Epithelial cell of proximal tubule (primary cell): ENCODE results near the genes REEP2 and LRRTM2.

- RAMPAGE, long total RNA: no peak
- RRBS: no CpG with 5 or more reads among the region's 6 CpGs
Measured at GRCh38 chr5:138377477-138378346, 25.2 kb downstream of the KDM3B start.

DNA sequence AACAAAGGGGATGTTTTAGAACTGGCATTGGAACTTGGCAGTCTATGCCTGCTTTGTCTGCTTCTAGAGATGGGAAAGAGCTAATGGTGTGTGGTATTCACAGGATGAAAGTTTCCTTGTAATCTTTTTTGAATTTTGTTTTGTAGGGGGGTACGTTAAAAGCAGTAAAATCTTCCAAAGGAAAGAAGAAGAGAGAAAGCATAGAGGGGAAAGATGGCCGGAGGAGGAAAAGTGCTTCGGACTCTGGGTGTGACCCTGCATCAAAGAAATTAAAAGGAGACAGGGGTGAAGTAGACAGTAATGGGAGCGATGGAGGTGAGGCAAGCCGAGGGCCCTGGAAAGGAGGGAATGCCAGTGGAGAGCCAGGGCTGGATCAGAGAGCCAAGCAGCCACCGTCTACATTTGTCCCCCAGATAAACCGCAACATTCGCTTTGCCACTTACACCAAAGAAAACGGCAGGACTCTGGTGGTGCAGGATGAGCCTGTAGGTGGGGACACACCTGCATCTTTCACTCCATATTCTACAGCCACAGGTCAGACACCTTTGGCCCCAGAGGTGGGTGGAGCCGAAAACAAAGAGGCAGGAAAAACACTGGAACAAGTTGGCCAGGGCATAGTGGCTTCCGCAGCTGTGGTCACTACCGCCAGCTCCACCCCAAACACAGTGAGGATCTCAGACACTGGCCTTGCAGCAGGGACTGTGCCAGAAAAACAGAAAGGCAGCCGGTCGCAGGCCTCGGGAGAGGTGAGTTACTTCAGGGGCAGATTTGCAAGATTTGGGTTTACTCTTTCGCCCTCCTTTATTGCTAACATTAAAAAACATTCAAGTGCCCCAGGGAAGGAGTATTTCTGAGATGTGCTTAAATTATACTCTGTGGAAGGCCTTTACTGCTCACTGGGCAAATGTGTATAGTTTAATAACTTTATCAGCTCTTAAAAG, 33.7 kb downstream of the KDM3B start:
- RAMPAGE, long total RNA: no peak
- RRBS: no CpG with 5 or more reads among the region's 16 CpGs

DNA sequence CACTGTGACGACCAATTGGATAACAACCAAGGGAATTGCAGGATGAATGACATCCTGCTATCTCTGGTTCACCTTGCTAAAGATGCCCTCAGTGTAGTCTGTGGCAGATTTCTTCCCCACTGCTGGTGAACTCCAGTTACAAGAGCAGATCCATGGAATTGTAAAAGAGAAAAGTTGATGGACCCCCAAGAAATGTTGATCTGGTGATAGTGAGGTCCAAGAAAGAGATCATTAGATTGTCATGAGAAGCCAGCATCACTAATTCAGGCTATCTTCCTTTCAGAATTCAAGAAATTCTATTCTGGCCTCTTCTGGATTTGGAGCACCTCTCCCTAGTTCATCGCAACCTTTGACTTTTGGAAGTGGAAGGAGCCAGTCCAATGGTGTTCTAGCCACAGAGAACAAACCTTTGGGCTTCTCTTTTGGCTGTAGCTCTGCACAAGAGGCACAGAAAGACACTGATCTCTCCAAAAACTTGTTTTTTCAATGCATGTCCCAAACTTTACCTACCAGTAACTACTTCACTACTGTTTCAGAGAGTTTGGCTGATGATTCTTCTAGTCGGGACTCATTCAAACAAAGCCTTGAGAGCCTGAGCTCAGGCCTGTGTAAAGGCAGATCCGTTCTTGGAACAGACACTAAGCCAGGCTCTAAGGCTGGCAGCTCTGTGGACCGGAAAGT, 38.4 kb downstream of the KDM3B start:
- RAMPAGE, long total RNA: no peak
- RRBS: no CpG with 5 or more reads among the region's 5 CpGs

- RAMPAGE, long total RNA: no peak
- RRBS: no CpG with 5 or more reads among the region's 3 CpGs
Measured at GRCh38 chr5:138436176-138437120, 2.4 kb upstream of the REEP2 start.

DNA sequence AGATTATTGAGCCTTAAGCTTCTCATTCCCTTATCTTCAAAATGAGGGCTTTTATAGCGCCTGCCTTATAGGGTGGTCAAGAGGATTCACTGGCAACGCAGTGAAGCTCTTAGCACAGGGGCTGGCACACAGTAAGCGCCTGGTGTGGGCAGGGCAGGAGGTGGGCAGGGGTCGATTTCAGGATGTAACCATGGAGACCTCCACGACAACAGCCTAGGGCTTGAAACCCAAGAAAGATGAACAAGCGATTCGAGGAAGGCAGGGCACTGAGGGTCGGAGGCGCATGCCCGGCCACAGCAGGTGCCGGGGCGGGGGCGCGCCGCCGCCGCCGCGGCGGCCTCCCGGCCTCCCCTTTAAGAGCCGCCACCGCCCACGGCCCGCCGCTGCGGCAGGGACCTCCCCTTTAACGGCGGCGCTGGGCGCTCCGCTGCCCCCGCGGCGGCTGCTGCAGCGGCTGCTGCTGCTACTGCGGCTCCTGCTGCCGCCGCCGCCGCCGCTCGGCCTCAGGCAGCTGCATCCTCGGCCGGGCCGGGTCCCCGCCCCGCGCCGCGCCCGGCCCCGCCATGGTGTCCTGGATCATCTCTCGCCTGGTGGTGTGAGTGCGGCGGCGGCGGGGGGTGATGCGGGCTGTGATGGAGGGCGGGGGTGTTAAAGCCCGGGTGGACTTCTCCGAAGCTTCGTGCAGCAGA, at the start of gene REEP2:
TSS of gene REEP2 (plus strand) at position 412 of the 689 bp plus-strand sequence.
- RAMPAGE, long total RNA: no peak
- RRBS: 1% methylated on average over 17 of the region's 63 CpGs

DNA sequence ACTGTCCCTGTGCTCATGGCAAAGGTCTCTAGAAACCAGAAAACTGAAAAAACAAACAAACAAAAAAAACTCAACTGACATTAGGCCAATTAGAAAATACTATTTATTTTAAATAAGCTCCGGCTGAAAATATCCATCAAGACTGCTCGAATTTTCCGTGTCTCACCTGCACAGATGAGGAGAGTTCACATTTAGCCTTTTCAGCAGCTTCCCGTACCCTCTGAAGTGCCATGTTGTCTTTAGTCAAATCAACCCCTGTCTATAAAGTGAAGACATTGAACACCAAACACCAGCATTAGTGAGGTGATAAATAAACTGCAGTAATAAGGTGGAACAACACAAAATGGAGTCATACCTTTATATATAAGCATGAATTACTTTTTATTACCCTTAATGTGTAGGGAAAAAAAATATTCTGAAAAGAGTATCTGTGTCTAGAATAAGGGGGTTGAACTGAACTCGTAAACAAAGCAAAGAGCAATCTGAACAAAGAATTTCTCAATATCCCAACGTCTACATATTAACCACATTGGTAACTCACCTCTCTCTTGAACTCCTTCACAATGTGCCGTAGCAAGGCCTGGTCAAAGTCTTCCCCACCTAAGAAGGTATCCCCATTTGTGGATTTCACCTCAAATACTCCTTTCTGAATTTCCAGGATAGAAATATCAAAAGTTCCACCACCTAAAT, 8.6 kb downstream of the HSPA9 start:
- RAMPAGE, long total RNA: no peak
- RRBS: no CpG with 5 or more reads among the region's 7 CpGs

DNA sequence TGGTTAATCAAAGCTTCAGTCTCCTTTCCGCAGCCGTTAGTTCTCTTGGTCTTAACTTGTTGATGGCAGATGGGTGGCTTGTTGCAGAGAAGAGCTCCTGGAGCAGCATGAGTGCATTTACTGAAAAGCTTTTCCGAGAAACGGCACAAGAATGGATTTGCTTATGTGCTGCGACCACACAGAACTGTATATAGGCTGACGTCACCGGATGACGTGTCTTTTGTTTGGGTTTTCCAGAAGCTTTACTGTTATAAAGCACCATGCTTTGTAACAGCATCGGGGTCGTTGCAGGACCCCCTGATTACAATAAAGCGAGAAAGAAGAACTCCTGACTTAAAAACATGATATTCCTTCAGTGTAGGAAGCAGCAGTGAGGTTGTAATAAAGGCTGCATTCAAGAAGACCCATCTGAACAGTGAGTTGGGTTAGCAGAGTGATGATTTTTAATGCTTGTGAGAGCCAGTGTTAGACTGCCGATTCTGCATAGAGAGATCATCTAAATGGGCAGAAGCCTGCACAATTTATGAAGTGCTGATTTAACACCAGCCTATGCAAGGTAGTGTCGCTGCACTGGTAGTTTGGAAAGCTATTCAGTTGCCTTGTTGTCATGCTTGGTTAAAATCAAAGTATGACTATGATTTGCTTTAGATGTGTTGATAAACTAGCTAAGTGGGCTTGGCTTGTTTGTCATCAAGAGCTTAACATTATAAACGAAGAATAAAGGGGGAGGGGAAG, at the start of gene LRRTM2:
TSS of gene LRRTM2 (minus strand) at position 153 of the 735 bp plus-strand sequence.
- RAMPAGE, long total RNA: no peak
- RRBS: no CpG with 5 or more reads among the region's 14 CpGs

DNA sequence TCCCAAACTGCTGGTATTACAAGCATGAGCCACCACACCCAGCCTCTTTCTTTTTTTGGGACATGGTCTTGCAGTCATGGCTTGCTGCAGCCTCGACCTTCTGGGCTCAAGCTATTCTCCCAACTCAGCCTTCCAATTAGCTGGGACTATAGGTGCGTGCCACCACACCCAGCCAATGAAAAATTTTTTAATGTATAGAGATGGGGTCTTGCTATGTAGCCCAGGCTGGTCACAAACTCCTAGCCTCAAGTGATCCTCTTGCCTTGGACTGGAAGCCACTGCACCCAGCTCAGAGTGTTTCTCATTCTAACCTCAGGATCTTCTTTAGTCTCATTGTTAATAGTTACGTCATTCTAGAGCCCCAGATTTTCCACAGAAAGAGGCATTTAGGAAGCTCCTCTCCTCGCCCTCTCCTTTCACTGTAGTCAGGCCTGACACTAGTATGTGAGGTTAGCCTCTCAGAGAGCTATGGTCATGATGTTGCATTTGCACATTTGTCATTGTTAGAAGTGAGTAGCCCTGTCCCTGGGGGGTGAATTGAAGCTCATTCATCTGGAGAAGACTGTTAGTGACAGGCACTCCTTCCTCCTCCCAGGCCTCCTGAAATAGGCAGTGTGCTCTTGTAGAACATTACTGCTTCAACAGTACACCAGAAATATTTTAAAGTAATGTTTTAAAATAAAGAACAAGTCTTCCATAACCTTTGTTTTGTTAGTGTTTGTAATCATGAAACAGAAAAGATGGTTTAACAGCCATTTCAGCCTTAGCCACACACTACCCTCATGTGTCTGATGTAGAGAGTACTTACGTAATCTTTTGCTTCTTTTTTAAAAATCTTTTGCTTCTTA, 26.5 kb upstream of the LRRTM2 start:
- RAMPAGE, long total RNA: no peak
- RRBS: no CpG with 5 or more reads among the region's 5 CpGs

DNA sequence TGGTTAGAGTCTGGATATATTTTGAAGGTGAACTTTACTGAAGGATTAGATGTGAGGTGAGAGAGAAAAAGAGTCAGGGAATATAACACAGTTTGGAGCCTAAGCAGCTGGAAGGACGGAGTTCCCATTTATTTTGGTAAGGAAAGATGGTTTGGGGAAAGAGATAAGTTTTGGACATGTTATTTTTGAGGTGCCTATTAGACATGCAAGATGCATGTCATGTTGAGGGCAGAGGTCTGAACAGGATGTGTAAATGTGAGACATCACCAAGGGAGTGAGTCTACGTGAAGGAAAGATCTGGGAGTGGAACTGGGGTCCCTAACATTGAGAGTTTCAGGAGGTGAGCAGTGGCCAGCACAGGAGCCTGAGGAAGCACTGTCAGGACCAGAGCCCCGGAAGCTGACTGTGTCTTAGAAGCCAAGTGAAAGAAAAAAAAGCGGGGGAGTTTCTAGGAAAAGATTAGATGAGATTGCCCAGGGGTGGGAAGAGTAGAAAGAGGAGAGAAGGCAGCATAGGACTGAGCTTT, 36.8 kb upstream of the LRRTM2 start:
- RAMPAGE, long total RNA: no peak
- RRBS: no CpG with 5 or more reads among the region's 4 CpGs

- RAMPAGE, long total RNA: no peak
- RRBS: no CpG with 5 or more reads among the region's 6 CpGs
Measured at GRCh38 chr5:138932625-138932824, 57.4 kb upstream of the LRRTM2 start.

DNA sequence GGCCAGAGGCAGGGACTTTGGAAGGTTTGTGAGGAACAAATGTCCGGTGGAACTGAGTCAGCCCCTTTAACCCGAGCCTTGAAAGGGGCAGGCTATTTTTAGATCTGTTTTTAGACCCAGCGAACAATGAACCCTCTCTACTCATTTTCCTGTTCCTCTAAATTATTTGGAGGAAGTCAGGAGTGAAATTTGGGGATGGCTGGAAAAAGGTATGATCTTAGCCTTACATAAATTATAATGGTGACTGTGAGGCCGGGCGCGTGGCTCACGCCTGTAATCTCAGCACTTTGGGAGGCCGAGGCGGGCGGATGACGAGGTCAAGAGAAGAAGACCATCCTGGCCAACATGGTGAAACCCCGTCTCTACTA, 19.1 kb upstream of the MATR3 start:
- RAMPAGE, long total RNA: no peak
- RRBS: no CpG with 5 or more reads among the region's 12 CpGs

DNA sequence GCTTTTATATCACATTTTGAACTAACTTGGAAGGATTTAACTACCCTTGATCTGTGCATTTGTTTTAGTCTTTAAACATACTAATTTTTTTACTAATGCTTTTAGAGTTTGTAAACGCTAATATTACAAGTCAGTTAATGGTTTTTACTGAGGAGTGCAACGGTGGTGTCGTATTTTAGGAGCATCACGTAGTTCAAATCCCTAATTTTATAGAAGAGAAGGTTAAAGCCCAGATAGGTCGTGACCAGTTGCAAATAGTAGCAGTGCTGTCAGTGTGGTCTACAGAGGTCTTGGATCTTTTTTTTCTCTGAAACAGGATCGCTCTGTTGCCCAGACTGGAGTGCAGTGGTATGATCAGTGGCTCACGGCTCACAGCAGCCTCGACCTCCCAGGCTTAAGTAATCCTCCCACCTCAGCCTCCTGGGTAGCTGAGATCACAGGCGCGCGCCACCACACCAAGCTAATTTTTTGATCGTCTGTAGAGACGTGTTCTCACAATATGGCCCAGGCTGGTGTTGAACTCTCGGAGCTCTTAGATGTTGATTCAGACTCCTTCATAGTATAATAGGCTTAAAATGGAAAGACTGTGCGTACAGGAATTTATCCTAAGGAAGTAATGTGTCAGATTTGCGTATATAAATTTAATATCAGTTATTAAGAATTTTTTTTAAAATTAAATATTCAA, 2.1 kb downstream of the MATR3 start:
- RAMPAGE, long total RNA: no peak
- RRBS: no CpG with 5 or more reads among the region's 16 CpGs

DNA sequence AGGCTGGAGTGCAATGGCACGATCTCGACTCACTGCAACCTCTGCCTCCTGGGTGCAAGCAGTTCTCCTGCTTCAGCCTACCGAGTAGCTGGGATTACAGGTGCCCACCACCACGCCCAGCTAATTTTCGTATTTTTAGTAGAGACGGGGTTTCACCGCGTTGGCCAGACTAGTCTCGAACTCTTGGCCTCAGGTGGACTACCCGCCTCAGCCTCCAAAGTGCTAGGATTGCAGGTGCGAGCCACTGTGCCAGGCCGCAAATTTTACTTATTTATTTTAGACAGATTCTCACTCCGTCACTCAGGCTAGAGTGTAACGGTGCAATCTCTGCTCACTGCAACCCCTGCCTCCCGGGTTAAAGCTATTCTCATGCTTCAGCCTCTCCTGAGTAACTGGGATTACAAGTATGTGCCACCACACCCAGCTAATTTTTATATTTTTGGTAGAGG, 22.8 kb downstream of the MATR3 start:
- RAMPAGE, long total RNA: no peak
- RRBS: no CpG with 5 or more reads among the region's 15 CpGs

GRCh38 chr5:139328666-139329106, 13.0 kb upstream of the PAIP2 start:
- RAMPAGE, long total RNA: no peak
- RRBS: no CpG with 5 or more reads among the region's 6 CpGs

DNA sequence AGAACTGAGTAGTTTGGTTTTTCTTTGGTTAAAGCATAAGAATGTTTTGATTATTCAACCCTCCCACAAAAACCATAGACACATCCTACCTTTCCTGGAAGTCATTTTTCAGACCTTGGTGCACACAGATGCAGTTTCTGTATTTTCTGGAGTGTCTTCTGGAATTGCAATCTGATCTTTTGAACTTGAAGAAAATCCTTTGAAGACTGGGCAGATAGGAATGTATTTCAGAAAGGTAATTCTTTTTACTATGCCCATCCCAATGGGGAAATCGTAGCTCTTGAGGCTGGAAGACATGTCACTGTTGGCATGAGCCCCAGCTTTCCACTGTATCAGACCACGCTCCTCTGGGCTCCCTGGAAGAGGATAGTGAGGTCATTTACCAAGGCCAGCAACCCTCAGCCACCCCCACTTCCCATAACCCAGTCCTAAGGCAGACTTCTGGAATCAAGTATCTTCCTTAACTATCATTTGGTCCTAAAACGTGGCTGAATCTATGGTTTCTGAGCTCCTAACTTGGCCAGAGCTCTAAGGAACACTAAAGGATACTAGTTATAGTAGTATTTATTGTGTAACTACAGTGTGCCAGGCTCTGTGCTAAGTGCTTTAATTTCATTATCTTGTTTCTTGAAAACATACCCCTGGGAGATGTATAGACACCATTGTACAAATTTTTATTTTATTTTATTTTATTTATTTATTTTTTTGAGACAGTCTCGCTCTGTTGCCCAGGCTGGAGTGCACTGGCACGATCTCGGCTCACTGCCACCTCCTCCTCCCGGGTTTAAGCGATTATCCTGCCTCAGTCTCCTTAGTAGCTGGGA, 11.0 kb downstream of the SLC23A1 start:
- RAMPAGE, long total RNA: no peak
- RRBS: no CpG with 5 or more reads among the region's 8 CpGs

GRCh38 chr5:139414376-139415003, 10.6 kb upstream of the SPATA24 start:
- RAMPAGE, long total RNA: no peak
- RRBS: no CpG with 5 or more reads among the region's 9 CpGs

- RAMPAGE, long total RNA: no peak
- RRBS: 3% methylated on average over 12 of the region's 52 CpGs
Measured at GRCh38 chr5:139517803-139518709, 35.5 kb upstream of the STING1 start.

DNA sequence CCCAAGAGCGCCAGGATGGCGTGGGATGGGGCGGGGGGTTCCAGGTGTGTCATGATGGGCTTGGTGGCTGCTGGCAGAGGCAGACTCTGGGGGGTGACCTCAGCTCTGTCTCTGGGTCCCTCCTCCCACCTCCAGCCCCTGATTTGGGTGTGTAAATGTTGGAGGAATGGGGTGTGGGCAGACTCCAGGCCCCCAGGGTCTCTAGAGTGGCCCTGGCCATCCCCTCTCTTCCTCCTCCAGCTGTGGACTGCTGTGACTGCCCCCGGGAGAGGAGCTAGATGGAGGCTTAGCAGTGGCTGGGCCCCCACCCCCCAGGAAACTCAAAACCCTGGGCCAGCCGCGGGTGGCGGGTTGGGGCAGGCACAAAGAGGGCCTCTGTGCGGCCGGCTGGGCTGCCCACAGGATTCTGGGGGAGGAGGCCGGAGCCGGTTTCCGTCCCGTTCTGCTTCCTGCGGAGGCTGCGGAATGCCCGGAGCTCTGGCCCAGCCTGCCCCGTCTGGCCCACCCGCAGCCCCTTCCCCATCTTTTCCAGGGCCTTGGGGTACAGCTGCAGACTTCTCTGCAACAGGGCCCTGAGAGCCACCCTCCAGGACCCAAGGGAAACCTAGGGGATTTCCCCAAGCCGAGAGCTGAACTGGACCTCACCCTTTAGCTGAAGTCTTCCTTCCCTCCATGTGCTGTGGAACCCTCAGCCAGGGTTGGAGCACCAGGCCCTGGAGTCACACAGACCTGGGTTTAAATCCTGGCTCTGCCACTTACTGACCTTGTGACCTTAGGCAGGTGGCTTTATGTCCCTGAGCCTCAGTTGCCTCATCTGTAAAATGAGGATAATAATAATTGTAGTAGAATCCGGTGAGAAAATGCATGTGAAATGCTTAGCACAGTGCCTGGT, 23.3 kb downstream of the CXXC5 start:
- RAMPAGE, long total RNA: no peak
- RRBS: 63% methylated on average over 6 of the region's 20 CpGs

GRCh38 chr5:139677746-139678434, 29.7 kb downstream of the CXXC5 start:
- RAMPAGE, long total RNA: no peak
- RRBS: no CpG with 5 or more reads among the region's 19 CpGs

DNA sequence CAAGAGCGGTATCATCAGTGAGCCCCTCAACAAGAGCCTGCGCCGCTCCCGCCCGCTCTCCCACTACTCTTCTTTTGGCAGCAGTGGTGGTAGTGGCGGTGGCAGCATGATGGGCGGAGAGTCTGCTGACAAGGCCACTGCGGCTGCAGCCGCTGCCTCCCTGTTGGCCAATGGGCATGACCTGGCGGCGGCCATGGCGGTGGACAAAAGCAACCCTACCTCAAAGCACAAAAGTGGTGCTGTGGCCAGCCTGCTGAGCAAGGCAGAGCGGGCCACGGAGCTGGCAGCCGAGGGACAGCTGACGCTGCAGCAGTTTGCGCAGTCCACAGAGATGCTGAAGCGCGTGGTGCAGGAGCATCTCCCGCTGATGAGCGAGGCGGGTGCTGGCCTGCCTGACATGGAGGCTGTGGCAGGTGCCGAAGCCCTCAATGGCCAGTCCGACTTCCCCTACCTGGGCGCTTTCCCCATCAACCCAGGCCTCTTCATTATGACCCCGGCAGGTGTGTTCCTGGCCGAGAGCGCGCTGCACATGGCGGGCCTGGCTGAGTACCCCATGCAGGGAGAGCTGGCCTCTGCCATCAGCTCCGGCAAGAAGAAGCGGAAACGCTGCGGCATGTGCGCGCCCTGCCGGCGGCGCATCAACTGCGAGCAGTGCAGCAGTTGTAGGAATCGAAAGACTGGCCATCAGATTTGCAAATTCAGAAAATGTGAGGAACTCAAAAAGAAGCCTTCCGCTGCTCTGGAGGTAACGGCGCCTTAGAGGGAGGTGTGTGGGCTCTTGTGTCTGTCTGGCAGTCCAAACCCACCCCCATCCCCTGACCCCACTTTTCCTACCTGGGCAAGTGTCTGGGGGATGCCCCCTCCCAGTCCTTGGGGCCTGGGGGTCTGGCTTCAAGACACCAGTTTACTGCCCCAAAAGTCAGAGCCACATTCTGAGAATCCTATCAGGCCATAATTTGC, 32.8 kb downstream of the CXXC5 start:
- RAMPAGE, long total RNA: no peak
- RRBS: 96% methylated on average over 11 of the region's 44 CpGs